ENCODE measurements around a stretch of chr19.

DNA sequence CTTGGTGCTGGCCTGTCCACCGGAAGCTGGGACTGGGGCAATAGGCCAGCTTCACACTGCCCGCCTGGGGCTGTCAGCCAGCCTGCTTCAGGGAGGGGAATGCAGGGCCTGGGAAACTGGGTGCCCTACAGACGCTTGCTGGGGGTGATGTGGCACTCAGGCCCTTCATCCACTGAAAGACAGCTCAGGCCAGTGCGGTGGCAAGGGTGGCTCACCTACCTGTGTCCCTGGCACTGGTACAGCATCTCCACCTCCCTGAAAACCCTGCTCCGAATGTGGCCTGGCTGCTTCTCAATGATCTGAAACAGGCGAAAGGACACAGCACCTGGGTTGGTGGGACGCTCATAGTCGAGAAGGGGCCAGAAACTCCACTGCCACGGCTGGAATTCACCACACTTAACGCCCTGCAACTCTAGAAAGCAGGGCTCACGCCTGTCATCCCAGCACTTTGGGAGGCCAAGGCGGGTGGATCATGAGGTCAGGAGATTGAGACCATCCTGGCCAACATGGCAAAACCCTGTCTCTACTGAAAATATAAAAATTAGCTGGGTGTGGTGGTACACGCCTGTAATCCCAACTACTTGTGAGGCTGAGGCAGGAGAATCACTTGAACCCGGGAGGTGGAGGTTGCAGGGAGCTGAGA is 7.6 kb downstream of the MKNK2 start:
- RRBS: no CpG with 5 or more reads among the region's 14 CpGs

DNA sequence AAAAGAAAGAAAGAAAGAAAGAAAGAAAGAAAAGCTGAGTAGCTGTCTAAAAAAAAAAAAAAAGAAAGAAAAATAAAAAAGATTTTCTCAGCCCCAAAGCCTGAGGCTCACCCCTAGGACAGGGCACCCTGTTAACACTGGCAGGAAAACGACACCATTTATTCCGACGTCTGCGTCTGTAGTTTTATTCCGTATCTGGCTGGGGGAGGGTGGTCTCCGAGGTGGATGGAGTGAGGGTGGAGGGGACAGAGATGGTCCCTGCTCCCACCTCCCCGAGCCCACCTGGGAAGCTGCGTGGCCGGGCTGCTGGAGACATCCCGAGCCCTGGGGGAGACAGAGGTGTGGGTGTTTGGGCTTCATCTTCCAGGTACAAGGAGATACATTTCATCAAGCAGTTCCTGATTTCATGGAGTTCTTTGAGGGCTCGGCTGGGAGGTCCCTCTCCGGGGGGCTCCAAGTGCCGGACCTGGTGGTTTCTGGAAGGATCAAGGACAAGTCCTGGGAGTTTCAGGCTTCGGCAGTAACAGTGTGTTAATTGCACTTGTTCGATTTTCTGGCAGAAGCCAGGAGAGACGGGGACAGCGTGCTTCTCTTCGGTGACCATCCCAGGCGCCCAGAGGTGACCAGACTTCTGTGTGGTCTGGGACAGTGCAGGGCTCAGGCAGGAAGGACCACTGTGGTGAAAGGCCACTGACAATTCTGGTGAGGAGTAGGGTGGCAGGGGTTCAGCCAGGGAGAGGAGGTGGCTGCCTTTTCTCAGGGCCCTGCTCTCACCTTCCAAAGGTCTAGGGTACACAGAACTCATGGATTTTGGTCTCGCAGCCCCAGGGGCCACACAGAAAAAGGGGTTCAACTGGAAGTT is 20.1 kb upstream of the MKNK2 start:
- RRBS: no CpG with 5 or more reads among the region's 20 CpGs

- RRBS: 97% methylated on average over 4 of the region's 18 CpGs
Observed at GRCh38 chr19:2142394-2143028, 8.9 kb downstream of the AP3D1 start.

GRCh38 chr19:2170138-2170733 is 6.5 kb downstream of the DOT1L start:
- RRBS: no CpG with 5 or more reads among the region's 17 CpGs

DNA sequence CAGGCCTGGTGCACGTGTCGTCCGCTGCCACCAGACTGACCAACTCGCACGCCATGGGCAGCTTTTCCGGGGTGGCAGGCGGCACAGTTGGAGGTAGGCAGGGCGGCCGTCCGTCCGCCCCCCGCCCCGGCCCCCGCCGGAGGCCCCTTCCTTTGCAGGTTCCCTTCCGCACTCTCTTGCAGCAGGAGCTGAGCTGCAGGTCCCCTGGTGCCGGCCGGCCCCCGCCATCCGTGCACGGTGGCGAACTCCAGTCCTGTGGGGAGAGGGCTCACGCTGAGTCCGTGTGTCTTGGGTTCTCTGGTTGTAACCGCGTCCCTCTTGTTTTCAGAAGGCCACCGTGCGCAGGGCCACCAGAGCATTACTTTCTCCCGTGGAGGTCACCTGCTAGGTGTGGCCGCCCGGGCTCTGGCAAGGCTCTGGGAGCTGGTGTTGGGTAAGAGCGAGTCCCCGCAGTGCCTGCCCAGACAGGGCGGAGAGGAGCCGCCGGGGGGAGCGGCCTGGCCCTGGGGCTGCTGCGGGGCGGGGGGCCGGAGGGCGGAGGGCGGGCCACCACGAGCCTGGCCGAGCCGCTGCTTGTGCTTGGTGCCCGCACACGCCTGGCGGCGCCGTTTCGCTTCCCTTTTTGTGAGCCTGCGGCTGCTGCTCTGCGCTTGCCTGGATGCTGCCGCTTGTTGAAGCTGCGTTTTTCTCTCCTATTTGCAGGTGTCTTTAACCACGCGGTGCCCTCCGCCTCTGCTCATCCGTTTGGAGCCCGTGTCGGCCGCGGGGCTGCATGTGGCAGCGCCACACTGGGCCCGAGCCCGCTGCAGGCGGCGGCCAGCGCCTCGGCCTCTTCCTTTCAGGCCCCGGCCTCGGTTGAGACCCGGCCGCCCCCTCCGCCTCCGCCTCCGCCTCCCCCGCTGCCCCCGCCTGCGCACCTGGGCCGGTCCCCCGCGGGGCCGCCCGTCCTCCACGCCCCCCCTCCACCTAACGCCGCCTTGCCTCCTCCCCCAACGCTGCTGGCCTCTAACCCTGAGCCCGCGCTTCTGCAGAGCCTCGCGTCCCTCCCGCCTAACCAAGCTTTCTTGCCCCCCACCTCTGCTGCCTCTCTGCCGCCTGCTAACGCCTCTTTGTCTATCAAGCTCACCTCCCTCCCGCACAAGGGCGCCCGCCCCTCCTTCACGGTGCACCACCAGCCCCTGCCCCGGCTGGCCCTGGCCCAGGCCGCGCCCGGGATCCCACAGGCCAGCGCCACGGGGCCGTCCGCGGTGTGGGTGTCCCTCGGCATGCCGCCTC is 8.7 kb downstream of the PLEKHJ1 start:
- RRBS: 94% methylated on average over 28 of the region's 111 CpGs

DNA sequence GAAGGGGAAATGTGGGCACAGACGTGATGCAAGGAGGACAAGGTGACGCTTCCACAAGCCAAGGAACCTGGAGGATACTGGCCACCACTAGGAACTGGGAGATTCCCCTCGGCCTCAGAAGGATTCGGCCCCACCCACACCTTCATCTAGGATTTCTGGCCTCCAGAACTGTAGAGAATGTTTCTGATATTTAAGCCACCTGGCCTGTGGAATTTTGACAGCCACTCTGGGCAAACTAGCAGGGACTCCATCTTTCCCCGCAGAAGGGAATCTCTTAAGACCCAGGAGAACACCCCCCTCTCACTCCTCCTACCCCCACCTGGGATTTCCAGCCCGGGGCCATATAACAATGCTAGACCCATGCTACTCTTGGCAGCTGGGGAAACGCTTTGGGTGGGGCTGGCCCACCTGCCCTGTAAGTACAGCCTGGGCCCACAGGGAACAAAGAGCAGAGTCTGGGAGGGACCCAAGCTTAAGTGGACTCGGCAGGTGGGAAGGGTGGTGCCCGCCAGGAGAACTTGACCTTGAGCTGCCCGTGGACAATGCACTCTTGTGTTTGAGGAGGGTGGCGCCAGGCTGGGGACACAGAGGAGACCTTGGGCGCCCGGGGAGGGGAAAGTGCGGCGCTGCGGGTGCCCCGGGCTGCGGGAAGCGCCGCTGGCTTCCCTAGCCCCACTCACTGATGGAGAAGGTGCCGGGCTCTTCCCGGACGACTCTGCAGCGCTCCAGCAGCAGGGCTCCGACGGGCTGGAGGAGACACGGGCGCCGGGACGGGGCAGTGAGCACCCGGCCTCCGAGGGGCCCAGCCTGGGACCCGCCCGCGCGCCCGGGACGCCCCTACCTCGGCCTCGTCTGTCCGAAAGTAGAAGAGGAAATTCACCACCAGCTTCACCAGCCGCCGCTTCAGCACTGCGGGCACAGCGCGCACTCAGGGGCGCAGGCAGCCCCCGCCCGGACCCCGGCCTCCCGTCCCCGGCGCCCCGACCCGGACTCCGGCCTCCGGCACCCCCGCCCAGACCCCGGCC is 735 bp downstream of the PLEKHJ1 start:
- RRBS: 1% methylated on average over 20 of the region's 59 CpGs

- RRBS: no CpG with 5 or more reads among the region's 16 CpGs
Observed at GRCh38 chr19:2237203-2237606, 581 bp downstream of the SF3A2 start.

- RRBS: no CpG with 5 or more reads among the region's 14 CpGs
Observed at GRCh38 chr19:2255478-2256155, 600 bp downstream of the JSRP1 start.

DNA sequence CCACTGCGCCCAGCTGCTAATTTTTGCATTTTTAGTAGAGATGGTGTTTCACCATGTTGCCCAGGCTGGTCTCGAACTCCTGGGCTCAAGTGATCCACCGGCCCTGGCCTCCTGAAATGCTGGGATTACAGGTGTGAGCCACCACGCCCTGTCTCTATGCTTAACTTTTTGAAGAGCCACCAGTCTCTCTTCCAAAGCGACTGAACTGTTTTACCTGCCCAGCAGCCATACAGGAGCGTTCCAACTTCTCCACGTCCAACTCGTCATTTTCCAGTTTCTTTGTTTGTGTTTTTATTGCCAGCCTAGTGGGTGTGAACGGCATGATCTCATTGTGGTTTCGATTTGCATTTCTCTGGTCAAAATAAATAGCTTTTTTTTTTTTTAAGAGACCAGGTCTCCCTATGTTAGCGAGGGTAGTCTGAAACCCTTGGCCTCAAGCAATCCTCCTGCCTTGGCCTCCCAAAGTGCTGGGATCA is 4.0 kb upstream of the JSRP1 start:
- RRBS: no CpG with 5 or more reads among the region's 11 CpGs

GRCh38 chr19:2276646-2277456 is 5.1 kb downstream of the PEAK3 start:
- RRBS: 50% methylated on average over 1 of the region's 29 CpGs

DNA sequence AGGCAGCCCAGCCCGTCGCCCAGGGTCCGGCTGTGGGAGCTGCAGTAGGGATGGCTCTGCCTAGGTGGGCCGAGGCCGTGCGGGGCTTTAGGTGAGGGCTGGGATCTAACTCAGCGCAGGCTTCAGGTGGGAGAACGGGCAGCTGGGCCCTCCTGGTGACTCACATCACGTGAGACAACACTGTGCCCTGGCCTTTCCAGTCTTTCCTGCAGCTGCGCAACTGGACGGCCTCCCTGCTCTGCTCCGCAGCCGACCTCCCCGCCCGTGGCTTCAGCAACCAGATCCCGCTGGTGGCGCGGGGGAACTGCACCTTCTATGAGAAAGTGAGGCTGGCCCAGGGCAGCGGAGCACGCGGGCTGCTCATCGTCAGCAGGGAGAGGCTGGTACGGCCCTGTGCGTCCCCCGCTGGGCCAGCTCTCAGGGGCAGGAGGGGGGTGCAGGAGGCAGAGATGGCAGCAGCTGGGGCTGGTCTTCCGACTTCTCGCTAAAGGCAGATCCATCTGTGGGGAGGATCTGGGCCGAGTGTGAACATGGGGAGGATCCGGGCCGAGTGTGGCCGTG is 8.8 kb downstream of the SPPL2B start:
- RRBS: 98% methylated on average over 3 of the region's 31 CpGs

- RRBS: 93% methylated on average over 14 of the region's 50 CpGs
Observed at GRCh38 chr19:2423597-2424560, 3.5 kb downstream of the TIMM13 start.

- RRBS: 21% methylated on average over 14 of the region's 26 CpGs
Observed at GRCh38 chr19:2476984-2477433, 1.1 kb downstream of the GADD45B start.

GRCh38 chr19:2479579-2480067 is 3.7 kb downstream of the GADD45B start:
- RRBS: no CpG with 5 or more reads among the region's 17 CpGs

DNA sequence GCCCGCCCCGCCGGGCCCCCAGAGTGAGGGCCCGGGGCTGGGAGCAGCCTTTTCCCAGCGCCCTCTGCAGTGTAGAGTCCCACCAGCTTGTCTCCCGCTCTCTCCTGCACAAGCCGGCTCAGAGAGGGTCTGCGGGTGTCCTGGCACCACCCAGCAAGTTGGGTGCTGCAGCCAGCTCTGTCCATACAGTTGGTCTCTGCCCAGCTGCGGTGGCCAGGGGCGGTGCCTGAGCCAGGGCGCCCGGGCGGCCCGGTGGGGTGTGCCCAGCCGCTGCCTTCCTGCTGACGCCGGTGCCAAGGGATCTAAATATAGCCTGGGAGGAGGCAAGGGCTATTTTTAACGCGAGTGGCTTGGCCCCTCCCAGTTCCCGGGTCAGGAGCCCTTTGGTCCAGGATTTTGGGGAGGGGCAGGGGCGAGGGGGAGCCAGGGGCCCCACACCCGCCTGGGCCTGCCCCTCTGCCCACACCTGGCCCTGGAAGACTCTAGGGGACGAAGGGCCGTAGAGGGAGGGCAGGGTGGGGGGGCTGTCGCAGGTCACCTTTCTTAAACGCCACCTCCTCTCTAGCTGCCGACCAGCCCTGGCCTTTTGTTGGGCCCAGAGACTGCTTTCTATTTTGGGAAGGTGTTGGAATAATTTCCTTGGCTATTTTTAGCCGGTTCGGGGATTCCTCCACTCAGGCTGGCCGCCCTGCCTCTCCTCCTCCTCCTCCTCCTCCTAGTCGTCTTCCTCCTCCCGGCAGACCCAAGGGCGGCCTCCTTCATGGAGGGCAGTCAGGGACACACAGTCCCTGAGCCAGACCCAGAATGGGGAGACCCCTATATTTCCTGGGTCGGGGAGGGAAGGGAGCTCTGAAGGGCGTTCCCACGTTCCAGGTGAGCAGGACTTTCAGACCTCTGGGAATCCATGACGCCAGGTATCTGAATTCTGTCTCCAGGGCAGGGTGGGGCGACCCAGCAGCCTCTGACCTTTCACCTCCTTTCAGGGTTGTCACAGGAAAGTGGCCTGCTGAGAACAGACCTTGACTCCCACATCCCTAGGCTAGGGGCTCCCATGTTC is 19.6 kb downstream of the GADD45B start:
- RRBS: 43% methylated on average over 15 of the region's 38 CpGs

DNA sequence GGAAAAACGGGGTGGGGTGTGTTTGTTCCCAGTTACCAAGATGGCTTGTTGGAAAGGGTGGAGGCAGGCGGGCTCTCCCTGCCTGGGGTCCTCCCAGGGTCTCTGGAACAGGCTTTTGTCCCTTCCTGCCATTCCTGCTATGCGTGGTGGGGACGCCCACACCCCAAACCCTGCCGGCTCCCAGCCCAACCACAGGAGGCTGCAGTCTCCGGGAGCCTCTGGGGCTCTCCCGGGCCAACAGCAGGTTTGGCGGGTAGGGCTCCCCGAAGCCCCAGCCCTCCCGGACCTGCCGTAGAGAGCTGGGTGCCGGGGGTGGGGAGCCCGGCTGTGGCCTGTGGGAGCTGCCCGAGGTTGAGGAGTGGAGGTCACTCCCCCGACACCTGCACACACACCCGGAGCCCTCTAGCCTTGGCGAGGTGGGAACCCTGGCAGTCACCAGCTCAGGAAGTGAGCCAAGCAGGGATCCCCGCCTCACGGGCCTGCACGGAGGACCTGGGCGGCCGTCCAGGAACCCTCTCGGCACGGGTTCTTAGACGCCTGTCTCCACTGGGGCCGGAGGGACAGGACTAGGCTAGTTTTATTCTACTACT is 36.9 kb downstream of the GADD45B start:
- RRBS: 26% methylated on average over 8 of the region's 26 CpGs

GRCh38 chr19:2524763-2525678 is 49.1 kb downstream of the GADD45B start:
- RRBS: 25% methylated on average over 7 of the region's 48 CpGs

GRCh38 chr19:2531025-2531538 is 55.2 kb downstream of the GADD45B start:
- RRBS: no CpG with 5 or more reads among the region's 14 CpGs

DNA sequence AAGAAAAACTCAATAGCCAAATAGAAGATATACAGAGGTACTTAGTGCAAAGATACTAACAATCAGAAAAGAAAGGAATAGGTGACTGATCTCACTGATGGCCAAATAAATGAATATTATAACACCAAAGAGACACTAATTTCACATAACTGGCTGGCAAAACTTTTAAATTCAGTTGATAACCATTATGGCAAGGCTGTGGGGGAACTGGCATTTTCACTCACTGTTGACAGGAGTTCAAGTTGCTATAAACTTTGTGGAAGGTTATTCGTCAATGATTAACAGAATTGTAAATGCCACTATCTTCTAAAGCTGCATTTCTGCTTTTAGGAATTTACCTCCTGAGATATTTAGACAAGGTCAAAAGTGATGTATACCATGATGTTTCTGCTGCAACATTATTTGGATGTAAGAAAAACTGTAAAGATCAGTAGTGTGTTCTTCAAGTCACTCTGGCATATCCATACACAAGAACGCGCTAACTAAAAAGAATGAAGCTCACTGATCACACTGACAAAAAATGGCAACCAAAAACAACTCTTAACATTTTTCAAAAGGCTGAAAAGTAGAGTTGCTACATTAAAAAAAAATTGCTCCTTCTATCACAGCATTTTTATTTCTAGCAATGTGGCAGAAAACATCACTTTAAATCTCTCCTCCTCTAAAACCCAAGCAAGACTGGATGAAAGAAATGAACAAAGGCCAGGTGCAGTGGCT is 110.6 kb downstream of the GNG7 start:
- RRBS: no CpG with 5 or more reads among the region's 3 CpGs

DNA sequence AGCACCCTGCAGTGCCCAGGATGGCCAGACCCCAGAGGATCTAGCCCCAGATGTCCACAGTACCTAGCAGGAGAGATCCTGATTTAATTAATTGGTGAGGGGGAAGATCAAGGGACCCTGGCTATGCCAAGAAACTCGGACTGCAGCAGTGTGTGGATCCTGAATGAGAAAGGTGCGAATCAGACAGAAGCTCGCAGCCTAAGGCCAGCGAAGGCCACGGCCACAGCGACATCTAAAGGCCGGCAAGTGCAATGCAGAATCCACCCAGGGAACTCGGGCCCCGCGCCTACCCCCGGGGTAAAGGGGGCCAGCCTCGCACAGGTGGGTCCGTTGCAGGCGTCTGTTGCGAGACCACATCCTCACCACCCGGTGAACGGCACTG is 88.7 kb downstream of the GNG7 start:
- RRBS: 3% methylated on average over 9 of the region's 17 CpGs